ENCODE measurements around the gene MYO1G.

- PRO-cap: bidirectional peak, plus-strand start at chr7:44797582, minus-strand start at chr7:44797461
Observed at GRCh38 chr7:44796812-44797735, 593 bp downstream of the PPIA start.

- PRO-cap: no peak
Observed at GRCh38 chr7:44880443-44880957, 4.8 kb downstream of the PURB start.

GRCh38 chr7:44956796-44957123 is 22.1 kb downstream of the MYO1G start:
- PRO-cap: no peak

DNA sequence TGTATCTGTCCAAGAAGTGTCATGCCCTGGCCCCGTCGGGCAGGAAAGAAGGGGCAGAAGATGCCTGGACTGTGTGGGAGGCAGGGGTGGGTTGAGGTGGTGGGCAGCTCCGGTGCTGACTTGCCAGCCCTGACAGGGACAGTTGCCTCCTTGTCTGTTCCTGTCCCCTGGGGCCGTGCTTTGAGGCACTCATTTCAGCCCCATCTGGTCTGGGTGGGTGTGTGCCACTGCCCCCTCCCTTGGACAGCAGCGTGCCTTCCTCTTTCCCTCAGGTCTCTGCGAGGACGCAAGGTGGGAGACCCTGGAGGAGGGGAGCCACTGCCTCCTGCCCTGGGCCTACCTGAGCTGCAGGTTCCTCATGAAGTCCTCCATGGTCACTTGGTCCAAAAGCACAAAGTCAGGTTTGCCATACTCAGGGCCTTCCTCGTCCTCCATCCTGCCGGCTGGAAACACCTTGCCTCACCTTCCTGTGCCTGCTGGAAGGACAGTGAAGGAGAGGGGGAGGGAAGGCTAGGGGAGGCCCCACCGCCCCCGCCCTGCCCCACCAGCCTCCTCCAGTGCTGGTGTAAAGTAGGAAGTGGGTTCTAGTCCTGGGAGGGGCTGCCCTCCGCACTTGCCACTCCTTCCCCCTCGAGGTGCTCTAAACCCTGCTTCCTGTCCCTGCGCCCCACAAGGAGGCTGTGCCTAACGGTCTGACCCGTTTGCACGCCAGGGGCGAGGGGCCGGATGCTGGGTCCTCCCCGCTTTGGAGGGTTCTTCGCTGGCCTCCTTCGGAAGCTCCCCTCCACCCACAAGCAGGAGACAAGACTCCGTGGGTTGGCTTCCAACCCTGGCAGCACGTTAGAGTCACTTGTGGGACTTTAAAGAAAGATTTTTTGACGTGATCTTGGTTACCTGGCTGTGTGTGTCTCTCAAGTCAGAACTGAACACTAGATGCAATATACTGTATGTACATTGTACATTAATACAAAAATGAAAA is at the start of gene MYO1G:
Gene MYO1G, minus strand, starts transcription at position 489 of the 979 bp plus-strand sequence.
- PRO-cap: no peak

DNA sequence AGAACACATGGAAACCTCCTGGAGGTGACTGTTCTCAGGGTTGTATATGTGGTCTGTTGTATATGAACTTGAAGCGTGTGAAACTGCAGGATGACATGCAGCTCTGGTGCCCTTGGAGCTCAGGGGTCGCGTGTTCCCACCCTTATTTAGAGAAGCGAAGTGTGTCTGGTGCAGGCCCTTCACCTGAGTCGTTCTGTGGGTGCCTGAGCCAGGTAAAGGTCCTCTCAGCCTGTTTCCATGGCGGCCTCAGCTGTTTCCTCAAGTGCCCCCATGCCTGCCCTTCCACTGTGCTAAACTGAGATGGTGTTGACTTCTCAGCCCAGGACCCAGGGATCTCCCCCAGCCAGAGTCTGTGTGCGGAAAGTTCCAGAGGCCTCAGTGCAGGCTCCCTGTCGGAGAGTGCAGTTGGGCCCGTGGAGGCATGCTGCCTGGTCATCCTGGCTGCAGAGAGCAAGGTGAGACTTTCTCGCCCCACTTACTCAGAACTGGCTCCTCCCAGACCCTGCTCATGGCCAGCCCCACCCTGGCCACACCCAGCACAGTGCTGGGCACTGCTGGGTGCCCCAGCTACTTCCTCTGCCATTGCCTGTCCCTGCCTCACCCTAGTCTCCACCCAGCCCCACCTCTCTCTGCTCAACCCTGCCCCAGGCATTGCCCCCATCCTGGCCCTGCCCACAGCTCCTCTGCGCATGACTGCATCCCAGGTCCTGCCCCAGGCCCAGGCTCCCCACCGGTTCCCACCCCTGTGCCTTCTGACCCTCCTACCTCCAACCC is 20.5 kb downstream of the NACAD start:
- PRO-cap: no peak

- PRO-cap: no peak
Observed at GRCh38 chr7:45211127-45211424, 53.5 kb downstream of the RAMP3 start.

DNA sequence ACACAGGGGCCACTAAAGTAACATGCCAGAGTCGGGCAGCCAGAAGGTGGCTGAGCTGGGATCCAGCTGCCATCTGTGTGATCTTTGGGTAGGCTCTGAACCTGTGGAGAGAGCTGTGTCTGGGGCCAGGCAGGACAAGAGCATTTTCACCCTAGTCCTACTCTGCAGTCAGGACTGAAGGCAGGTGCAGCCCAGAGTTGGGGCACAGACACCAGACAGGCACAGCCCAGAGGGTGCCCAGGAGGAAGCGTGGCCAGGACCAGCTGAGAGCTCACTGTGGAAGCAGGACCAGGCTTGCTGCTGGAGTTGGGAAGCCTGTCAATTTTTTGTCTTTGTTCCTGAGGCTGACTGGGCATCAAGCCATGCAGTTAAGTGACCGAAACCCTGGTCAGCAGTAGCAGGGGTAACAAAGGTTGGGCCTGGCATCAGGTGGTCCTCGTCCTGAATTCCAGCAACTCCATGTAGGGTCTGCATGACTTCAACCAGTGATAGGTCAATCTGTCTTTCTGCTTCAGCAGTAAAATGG is 113.6 kb downstream of the ADCY1 start:
- PRO-cap: no peak

GRCh38 chr7:45767789-45768014 is 105.2 kb downstream of the CCDC201 start:
- PRO-cap: no peak

- PRO-cap: no peak
Observed at GRCh38 chr7:45885558-45886315, 2.6 kb upstream of the IGFBP1 start.

- PRO-cap: no peak
Observed at GRCh38 chr7:45922841-45923250, 1.8 kb upstream of the IGFBP3 start.

GRCh38 chr7:45940247-45940954 is 19.3 kb upstream of the IGFBP3 start:
- PRO-cap: no peak

- PRO-cap: no peak
Observed at GRCh38 chr7:46583432-46584134, 662.5 kb upstream of the IGFBP3 start.

DNA sequence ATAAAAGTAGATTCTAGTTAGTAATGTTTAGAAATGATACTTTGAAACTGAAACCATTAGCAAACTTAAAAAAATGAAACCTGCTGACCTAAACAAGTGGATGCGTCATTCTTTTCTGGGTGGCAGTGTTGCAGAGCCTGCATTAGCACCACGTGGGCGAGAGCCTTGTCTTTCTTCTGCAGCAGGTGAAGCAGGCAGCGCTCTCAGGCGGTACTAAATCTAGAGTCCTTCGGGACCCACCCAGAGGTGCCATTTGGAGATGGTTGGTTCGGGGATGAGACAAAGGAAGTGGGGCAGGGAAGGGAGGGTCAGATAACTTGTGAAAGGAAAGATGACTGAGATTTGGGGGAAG is 759.1 kb upstream of the IGFBP3 start:
- PRO-cap: no peak

DNA sequence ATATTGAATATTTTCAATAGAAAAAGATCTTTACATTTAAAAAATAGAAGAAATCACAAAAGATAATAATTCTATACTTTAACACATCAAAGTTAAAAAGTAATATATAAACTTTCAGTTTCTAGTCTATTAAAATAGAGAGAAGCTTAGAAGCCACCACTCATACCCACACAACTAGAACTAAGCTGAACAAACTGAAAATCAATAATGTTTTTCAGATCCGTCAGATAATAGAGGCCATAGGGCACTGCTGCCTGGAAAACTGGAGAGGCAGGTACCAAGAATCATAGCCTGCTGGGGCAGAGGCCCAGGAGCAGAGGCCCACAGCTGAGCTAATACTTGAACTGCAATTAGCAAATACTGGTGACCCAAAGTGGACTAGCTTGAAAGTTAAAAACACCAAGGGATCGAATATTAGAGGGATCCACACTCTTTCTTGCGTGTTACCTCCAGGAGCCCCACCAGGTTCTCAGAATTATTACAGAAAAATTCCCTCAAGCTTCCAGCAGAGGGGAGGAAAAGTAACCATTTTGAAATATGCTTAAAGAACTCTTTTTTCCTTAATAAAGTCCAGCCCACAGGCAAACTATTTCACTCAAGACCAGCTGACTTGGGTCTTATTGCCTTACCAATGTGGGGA is 774.0 kb upstream of the IGFBP3 start:
- PRO-cap: no peak

DNA sequence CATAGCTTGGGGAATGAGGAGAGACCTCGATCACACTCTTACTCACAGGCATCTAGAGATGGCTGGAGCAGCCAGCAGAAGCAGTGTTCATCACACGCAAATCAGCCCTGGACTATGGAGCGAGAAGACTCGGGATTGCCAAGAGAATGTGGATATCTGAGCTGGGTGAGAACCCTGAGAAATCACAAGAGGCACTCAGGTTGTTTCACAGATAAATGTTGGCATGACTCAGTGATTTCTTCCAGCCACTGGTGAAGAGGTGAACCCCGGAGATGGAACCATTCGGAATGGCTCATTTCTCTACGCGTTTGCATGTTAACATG is 820.1 kb upstream of the IGFBP3 start:
- PRO-cap: no peak

DNA sequence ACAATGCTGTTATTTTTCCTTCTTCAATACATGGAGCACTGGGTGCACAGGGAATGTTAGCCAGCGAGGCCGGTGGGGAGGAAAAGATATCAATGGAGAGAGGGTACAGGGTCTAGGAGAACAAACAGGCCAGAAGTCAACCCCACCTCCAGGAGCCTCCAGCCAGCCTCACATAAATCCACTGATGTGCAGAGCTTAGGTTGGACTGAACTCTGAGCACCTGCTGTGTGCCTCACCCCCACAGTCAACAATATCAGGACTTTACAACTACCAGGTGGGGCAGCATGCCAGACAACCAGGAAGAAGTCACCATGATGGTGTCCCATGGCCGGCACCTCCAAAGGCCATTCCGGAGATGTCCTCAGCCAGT is 390.2 kb downstream of the TNS3 start:
- PRO-cap: no peak

GRCh38 chr7:47277319-47277981 is 304.5 kb downstream of the TNS3 start:
- PRO-cap: no peak

GRCh38 chr7:47405510-47406843 is 175.9 kb downstream of the TNS3 start:
- PRO-cap: unidirectional peak, plus-strand start at chr7:47406236

DNA sequence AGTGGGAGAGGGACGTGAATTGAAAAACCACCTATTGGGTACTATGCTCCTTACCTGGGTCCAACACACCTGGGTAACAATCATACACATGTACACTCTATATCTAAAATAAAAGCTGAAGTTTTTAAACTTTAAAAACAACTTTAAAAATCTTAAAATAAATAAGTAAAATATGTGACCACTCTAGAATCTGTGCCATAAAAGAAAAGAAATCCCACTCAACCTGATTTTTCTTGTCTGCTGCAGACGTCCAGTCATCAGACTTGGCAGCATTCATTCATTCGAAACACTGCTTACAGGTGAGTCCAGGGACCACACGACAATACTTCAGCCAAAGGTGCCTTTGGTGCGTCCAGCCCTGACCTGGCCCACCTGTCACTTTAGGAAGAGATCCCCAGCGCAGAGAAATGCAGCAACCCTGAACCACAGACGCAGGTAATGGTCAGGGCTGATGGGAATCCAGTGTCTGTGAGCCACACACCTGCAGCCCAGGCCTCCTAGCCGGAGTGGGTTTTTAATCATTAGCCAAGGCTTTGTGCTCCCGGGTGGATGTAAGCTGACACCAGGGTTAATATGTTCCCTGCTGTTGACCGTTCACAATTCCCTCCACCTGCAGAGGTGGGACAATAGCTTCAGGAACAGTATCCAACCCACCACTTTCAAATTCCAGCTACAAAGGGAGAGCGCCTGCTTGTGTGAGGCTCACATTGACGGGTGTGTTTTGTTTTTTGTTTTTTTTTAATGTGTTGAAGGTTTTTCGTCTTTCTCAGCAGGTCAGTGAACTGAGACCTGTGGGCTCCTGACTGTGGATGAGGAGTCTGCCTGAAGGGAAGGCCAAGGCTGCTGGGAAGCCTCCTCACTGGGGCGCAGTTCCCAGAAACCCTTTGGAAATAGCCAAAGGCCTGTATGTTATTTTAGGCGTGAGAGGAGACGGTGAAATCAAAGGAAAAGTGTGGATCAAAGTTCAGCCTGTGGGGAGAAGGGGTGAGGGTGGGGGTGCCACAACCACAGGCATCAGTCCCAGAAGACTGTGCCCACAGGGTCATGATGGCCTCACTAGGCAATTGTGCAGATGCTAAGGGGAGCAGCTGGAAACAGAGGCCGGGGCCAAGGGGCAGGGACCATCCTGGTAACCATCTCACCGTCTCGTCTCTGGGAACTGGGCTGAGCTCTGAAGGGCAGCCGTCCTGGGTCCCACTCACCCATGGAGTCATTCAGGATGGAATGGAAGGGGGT is 111.3 kb downstream of the TNS3 start:
- PRO-cap: no peak

DNA sequence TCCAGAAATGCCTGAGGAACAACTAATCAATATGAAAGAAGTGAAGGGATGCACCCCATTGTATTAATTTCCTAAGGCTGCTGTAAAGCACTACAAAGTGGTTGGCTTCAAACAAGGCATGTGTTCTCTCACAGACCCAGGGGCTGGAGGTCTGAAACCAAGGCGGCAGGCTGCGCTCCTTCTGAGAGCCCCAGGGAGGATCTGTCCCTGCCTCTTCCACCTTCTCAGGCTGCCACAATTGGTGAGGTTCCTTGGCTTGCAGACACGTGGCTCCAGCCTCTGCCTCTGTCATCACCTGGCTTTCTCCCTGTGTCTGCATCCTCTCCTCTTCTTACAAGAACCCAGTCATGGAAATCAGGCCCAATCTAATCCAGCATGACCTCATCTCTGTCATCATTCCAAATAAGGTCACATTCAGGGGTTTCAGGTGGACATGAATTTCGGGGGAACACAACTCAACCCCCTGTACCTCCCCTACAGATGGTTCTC is 110.0 kb downstream of the TNS3 start:
- PRO-cap: no peak

Measured in pulmonary artery (tissue), 1 donor.